Spinal cord (tissue), 3 donors: ENCODE measurements around the gene ASMTL.

DNA sequence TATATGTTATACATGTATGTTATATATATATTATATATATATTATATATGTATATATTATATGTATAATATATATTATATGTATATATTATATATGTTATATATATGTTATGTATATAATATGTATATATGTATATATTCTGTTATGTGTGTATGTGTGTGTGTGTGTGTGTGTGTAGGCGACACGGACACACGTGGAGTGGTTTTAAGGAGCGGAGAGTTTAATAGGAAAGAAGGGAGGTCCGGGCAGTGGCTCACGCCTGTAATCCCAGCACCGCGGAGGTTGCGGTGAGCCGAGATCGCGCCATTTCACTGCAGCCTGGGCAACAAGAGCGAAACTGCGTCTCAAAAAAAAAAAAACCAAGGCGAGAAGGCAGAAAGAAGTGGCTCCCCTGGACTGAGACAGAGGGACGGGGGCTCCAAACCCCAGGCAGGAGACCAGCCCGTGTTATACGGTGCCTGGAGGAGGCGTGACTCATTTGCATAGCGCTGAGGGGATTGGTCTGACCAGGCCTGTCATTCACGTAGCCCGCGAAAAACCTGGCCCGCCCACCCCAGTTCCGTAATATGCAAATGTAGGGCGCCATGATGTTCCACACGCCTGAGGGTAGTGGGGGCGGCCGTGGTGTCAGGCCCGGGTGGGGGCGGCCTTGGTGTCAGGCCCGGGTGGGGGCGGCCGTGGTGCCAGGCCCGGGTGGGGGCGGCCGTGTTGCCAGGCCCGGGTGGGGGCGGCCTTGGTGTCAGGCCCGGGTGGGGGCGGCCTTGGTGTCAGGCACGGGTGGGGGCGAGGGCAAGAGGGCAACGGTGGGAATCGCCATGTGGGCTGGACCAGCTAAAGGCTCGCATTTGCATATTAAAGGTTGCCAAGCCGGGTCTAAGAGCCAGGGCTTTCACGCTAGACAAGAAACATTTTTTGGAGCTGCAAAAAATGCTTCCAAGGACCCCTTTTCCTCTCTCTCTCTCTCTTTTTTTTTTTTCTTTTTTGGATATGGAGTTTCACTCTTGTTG lies 2.0 kb downstream of the PLCXD1 start:
- PRO-cap, result no peak
- RAMPAGE, long total RNA, result no peak

DNA sequence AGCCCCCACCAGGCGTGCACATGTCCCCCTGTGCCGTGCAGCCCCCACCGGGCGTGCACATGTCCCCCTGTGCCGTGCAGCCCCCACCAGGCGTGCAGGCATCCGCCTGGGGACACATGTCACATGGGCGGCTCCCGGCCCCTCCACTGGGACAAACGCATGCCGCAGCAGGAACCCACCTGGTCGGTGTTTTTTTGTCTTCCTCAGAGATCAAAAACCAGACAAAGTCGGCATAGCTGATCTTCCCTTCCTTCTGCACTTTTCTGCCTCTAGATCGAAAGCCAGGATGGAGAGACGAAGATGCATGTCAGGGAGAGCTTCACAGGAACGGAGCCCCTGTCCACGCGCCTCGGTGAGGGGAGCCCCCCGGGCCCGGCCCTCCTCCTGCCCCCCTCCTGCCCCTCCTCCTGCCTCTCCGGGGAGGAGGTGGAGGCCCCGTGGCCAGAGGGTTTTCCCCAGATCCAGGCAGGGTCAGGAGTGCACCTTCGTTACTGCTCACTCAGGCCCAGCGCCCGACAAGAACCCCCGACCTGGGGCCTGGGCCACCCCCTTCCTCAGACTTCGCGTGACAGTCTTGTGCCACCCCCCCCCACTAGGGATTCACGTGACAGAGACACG lies 22.6 kb upstream of the GTPBP6 start:
- PRO-cap, result no peak
- RAMPAGE, long total RNA, result no peak

DNA sequence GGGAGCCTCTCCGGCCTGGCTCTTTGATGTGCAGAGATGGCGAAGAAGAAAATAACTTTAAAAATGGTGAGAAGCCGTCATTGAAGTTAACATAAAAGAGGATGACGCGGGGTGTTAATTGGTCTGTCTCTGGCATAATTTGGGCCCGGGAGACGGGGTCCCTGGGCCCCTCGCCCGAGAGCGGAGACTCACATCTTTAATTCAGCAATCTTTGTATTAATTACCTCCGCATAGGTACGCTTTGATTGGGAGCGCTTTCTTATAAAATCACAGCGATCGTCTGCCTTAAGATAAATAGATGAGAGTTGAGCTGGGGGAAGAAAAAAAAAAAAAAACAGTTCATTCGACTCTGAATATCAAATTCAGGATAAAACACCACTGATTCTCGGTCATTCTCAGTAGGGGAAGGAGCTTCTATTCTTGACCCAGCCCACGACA lies 48.5 kb upstream of the PPP2R3B start:
- PRO-cap, result no peak
- RAMPAGE, long total RNA, result no peak

DNA sequence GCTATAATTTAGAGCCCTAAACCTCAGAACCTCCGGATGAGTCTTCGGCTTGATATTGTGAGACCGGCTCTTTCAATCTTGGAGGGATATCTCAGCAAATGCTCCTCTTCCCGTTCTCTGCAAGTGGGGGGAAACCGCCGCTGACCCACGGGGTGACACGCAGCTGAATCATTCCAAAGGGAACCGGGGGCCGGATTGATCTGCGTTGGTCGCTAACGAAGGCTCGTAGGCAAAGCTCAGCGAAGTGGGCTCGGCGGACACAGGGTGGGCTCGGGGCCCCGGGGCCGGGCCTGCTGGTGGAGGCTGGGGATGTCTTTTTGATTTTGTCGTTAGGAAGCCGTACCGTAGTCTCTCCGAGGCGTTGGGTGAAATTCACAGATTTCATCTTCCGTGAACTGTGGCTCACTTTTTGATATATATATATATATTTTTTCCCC lies 110.6 kb upstream of the PPP2R3B start:
- PRO-cap, result no peak
- RAMPAGE, long total RNA, result no peak

DNA sequence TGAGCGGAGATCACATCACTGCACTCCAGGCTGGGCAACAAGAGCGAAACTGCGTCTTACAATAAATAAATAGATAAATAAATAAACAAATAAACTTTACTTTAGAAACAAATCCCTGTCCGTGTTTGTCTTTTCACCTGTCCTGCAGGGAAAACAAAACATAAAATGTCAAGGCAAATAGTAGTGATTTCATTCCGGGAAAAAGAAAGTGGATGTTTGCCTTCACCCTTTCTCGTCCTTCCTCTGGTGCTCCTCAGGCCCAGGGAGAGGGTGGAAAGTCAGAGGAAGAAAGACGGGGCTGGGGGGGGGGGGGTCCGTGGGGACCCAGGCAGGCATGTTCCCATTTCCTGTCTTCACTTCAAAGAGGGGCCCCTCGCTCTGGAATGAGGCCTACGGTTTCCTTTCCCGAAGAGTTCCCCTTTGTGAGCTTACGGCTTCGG lies 39.9 kb downstream of the SHOX start:
- PRO-cap, result no peak
- RAMPAGE, long total RNA, result no peak

DNA sequence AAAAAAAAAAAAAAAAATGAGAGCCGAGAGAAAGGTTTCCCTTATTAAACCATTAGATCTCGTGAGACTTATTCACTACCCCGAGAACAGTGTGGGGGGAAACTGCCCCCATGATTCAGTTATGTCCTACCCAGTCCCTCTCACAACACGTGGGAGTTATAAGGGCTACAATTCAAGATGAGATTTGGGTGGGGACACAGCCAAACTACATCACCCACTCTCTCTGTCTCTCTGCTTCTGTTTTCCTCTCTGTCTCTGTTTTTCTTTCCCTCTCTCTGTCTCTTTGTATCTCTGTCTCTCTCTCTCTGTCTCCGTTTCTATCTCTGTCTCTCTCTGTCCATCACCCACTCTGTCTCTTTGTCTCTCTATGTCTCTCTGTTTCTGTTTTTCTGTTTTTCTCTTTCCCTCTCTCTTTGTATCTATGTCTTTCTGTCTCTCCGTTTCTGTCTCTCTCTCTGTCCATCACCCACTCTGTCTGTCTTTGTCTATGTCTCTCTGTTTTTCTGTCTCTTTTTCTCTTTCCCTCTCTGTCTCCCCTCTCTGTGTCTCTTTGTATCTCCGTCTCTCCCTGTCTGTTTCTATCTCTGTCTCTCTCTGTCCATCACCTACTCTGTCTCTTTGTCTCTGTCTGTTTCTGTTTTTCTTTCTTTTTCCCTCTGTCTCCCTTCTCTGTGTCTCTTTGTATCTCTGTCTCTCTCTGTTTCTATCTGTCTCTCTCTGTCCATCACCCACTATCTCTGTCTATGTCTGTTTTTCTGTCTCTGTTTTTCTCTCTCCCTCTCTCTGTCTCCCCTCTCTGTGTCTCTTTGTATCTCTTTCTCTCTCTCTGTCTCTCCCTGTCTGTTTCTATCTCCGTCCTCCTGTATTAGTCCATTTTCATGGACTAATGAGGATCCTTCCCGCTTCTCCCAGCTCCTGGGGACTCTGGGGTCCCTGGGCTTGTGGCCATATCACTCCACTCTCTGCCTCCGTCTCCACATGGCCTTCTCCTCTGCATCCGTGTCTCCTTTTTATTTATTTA lies 25.5 kb downstream of the IL3RA start:
- PRO-cap, result no peak
- RAMPAGE, long total RNA, result no peak

GRCh38 chrX:1452740-1453836 lies at the start of gene ASMTL:
Gene ASMTL, minus strand, starts transcription at chrX:1452909.
- PRO-cap, result no peak
- RAMPAGE, long total RNA, result no peak

DNA sequence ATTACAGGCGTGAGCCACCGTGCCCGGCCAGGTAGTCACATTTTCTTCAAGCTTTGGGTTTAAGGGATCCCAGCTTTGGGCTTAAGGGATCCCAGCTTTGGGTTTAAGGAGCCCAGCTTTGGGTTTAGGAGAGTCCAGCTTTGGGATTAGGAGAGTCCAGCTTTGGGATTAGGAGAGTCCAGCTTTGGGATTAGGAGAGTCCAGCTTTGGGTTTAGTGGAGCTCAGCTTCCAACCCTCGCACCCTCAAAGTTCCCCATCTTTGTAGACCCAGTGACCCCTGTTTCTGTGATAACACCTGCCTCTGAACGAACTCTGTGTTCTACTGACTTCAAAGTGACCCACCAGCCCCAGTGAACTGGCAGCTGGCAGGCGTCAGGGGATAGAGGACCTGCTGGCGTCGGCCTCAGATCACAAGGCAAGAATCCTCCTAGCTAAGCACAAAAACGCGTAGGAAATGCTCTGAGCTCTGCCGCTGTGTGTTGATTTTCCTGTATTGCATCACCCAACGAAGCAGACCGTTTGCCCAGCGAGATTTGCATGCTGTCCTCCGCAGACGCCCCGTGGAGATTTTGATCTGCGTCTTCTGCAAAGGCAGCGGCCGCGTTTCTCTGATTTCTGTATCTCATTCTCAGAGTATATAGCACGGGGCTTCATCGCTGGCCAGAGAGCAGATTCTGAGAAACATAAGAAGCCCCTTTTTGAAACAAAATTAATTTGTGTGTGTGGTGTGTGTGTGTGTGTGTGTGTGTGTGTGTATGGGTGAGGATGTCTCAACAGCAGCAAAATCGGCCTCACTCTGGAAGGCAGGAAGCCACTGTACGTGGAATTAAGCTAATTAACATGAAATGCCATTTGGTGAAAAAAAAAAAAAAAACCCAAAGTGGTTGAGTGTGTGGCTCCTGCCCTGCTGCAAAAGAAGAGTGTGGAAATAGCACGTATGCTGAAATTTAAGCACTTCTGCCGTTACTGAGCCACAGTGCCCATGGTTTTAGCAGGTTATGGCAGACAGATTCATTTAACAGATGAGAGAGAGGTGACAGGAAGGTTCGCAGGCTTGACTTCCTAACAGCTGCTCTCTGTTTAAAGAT lies 29.1 kb upstream of the ASMTL start:
- PRO-cap, result no peak
- RAMPAGE, long total RNA, result no peak

DNA sequence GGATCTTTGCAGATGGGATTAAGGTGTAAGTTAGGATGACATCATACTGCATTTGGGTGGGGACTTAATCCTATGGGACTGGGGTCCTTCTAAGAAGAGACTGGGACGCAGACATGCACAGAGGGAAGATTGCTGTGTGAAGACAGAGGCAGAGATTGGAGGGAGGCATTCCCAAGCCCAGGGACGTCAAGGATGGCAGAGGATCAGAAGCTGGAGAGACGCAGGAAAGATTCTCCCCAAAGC lies 11.8 kb downstream of the P2RY8 start:
- PRO-cap, result no peak
- RAMPAGE, long total RNA, result no peak

GRCh38 chrX:1525528-1526514 lies 11.2 kb downstream of the P2RY8 start:
- PRO-cap, result no peak
- RAMPAGE, long total RNA, result no peak

GRCh38 chrX:1530828-1532057 lies 5.7 kb downstream of the P2RY8 start:
- PRO-cap, result no peak
- RAMPAGE, long total RNA, result no peak

- PRO-cap, result no peak
- RAMPAGE, long total RNA, result no peak
Measured at GRCh38 chrX:1605701-1606122, 9.1 kb upstream of the ASMT start.

GRCh38 chrX:2194013-2194455 lies 306.7 kb downstream of the DHRSX start:
- PRO-cap, result no peak
- RAMPAGE, long total RNA, result no peak

DNA sequence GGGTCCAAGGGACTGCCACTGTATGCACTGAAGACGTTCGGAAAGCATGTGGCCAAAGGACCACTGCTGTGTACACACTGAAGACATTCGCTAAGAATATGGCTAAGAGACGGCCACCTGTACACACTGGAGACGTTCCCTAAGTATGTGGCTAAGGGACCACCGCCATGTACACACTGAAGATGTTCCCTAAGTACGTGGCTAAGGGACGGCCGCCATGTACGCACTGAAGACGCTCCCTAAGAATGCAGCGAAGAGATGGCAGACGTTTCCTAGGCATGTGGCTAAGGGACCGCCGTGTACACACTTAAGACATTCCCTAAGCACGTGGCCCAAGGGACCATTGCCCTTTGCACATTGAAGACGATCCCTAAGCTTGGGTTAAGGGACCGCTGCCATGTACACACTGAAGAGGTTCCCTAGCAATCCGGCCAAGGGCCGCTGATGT lies 36.8 kb downstream of the DHRSX start:
- PRO-cap, result no peak
- RAMPAGE, long total RNA, result no peak

DNA sequence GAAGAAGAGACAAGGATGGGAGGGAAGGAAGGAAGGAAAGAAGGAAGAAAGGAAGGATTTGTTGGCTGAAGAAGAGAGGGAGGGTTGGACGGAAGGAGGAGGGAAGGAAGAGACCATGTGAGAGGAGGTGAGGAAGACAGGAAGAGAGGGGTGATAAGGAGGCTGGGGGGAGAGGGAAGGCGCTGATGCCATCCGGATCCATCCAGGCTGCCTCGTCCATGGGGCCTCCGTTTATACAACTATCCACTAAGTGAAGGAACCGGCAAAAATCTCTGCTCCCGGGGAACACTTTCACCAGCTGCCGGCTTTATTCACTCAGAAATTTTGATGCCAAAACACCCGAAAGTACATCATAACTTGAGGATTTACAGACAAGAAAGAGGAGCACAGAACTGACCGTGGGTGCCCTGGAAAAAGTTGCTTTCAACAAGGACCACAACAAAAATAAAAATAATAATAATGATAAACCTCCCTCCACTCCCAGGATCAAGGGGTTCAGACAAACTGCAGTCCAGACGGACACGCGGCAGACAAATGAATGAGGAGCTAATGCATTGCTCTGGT lies 14.8 kb downstream of the DHRSX start:
- PRO-cap, result no peak
- RAMPAGE, long total RNA, result no peak

DNA sequence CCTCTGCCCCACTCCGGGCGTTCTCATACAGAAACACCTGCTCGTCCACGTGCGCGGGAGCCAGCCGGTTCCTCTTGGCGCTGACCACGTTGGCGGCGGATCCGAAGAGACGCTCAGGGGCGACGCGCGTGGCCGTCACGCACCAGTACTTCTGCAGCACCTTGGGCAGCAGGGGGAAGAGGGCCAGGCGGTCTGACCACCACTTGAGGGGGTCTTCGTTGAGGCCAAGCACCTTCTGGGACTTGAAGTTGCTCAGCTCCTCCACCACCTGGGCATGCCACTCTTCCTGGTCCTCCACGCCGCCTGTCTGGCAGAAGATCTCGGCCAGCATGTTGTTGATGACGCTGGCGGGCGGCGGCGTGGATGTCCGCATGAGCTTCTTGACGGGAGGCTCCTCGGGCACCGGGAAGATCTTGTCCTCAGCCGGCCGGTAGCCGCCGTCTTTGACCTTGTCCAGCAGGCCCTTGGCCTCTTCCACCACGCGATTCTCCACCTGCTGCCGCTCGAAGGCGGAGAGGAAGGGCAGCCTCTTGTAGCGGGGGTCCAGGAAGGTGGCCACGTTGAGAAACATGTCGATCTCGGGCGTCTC lies 11.9 kb downstream of the DHRSX start:
- PRO-cap, result no peak
- RAMPAGE, long total RNA, result no peak

GRCh38 chrX:2521350-2521820 lies 20.6 kb upstream of the DHRSX start:
- PRO-cap, result no peak
- RAMPAGE, long total RNA, result no peak

DNA sequence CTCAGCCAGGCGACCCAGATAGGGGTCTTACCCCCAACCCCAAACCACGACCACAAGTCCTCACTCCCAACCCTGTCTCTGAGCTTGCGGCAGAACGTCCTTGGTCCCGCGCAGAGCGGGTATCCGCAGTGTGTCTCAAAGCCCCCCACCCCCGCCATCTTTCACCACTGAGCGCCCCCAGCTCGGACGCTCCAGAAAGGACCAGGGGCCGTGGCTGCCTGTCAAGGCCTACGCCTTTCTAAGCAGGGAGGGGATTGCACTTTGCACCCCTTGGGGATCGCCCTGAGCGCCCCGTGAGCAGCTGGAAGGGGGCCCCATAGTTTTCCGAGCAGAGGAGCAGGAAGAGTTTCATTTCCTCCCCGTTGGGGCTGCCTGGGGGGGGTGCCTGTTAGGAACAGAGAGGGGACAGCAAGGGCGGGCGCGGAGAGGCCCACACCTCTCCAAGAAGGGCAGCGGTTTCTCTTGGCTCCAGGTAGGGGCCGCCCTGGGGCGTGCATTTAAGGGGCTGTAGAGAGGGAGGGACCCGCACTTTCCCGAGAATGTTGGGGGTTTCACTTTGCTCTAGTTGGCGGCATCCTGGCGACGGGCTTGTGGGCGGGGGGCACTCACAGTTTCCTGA lies 82.5 kb upstream of the CD99 start:
- PRO-cap, result no peak
- RAMPAGE, long total RNA, result no peak

GRCh38 chrX:2610829-2611082 lies 80.3 kb upstream of the CD99 start:
- PRO-cap, result no peak
- RAMPAGE, long total RNA, result no peak

DNA sequence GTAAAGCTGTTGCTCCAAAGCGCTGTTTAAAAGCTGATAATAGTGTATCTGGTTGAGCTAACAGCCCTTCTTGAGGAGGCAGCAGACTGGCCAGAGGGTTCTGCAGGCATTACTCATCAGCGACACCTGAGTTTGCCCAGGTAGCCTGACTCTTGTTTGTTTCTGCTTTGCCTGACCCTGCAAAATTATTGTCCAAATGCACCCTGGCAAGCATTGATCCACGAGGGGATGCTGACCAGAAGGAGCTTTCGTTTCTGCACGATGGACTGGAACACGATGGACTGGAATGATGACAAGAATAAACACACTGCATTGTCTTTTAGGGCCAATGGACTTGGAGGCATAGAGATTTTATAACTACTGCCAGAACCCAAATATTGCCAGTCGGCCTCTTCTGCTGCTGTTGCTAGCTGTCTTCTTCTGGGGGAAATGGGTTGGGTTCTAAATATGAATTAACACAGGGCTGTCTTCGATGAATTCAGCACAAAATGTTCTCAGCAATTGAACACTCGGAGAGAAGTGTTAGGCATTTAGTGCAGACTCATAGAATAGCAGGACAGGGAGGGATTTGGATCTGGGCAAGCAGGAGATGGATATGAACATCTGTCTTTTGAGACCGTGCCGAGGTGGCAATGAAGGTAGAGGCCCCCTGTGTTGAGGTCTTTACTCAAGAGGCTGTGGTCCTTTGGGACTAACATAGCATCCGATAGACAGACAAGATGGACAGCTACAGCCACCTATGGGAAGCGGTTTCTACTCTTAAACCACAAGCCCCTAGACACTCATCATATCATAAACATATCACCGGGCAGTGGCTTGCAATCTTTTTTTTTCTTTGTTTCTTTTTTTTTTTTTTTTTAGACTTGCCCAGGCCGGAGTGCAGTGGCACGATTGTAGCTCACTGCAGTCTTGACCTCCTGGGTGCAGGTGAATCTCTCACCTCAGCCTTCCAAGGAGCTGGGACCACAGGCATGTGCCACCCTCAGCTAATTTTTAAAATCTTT lies 6.6 kb downstream of the CD99 start:
- PRO-cap, result no peak
- RAMPAGE, long total RNA, result no peak